Right cardiac atrium (tissue), 1 donor: ENCODE measurements around a stretch of chr1.

GRCh38 chr1:19033798-19034749 is 77.6 kb upstream of the IFFO2 start:
- PRO-cap = no peak

DNA sequence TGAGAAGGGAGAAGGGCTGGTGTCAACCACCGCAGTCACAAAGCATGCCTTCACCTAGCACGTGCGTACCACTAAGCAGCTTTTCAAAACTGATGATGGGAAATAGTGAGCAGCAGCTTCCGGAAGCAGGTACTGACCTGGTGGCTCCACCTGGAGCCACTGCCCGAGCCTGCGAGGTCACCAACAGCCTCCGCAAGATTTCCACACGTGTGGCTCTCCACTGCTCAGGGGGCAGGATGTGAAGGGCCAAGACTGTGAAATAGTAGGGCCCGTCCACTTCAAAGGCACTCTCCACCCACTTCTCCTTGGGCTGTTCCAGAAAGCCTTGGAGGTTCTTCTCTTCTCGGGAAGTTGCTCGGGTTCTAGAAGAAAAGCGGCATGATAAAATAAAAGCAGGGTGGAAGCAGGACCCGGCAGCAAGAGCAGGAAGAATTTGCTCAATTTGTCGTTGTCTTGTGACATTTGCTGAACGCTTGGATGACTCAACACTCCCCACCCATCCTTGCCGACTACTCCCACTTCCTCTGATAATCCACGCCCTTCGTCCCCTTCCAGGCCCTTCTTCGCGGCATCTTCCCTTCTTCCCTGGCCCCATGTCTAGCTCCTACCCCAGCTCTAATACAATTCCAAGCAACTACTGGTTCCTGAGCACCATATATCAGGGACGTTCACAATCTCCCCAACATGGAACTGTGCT is 124.9 kb upstream of the IFFO2 start:
- PRO-cap = no peak

DNA sequence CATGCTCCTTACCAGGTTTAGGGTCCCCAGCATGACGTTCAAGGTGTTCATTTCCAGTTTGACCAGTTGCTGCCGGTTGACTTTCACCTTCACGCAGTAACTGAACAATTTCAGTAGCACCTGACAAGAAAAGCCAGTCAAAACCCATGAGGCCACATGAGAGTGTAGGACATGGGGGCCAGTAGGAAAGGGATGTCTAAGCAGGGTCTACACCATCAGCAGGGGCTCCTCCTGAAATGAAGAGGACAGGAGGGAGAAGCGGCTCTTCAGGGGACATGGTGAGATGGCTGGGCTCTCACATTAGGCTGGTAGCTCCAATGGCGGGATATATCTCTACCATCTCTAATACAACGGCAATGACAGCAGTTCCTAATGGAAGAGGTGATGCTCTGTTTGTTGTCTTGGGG is 114.5 kb downstream of the UBR4 start:
- PRO-cap = no peak

DNA sequence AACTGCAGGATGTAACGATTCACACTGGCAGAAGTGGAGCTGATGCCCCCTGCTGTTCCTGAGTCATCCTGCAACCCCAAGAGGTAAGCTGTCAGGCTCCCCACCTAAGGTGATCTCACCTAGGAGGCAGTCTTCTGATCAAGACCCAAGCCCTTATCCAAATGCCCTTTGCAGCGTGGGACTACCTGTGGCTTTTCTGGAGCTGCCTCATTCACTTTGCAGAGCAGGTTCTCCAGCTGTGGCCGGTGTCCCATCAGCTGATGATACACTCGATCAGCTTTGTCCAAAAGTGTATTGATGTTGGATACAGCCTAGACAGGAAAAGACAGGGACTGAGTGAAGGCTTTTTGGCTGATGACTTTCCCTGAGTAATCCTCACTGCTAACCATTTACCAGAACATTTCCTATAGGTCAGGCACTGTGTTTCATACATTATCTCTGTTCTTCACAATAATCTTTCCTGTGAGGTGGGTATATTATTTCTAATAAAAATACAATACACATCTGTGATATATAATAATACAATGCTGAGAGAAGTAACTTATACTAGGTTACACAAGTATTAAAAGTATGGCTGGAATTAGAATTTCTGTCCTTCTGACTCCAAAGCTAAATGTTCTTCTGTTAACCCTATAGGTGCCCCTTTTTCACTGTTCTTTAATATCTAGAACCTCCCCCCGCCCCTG is 96.2 kb downstream of the UBR4 start:
- PRO-cap = no peak

- PRO-cap = no peak
Measured at GRCh38 chr1:19121130-19121902, 88.8 kb downstream of the UBR4 start.

- PRO-cap = no peak
Measured at GRCh38 chr1:19122485-19123208, 87.4 kb downstream of the UBR4 start.

- PRO-cap = no peak
Measured at GRCh38 chr1:19147762-19148933, 61.9 kb downstream of the UBR4 start.

DNA sequence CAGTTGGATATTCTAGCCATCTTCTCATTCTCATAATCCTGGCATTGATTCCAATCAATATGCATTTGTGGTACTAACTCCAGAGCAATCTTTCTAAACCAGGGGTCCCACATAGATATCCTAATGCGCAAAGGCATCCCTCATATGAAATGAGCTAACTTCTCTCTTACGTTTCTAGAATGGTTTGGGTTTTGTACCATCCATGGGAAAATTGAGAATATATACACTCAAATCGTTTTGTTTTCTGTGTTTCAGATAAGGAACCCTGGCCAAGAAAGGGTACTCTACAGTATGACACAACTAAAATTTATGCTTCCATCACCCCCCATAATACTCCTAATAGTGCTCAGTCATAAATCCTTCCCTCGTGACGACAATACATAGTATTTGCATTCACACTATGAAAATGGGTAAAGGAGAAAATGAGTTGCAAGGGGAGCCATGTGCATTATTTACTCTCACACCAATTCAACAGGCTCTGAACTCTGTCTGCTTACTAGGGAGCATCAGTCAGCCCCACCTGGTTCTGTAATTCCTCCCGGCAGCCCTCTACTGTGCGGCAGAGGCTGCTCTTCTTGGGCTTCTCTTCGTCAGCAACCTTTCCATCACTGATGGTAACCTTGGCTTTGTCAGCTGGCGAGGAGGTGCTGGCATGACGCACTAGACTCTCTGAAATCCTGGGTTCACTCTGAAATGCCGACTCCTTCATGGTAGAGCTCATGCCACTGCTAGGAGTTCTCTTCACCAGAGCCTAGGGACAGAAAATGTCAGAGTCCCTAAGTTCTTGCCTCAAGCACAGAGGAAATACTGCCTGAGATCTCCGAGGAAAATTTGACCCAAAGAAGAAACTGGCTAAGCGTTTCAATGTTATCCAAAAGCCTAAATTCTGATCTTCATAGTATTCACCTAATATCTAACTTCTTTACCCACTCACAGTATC is 49.4 kb downstream of the UBR4 start:
- PRO-cap = no peak

GRCh38 chr1:19255049-19255597 is 3.5 kb downstream of the MRTO4 start:
- PRO-cap = no peak

GRCh38 chr1:19296835-19297335 is 8.3 kb upstream of the AKR7A3 start:
- PRO-cap = no peak

- PRO-cap = no peak
Measured at GRCh38 chr1:19310934-19311543, 905 bp downstream of the AKR7A2 start.

GRCh38 chr1:19336207-19337240 is 24.4 kb downstream of the SLC66A1 start:
- PRO-cap = no peak

- PRO-cap = no peak
Measured at GRCh38 chr1:19414311-19415165, 70.8 kb downstream of the CAPZB start.

GRCh38 chr1:19438440-19439181 is 46.7 kb downstream of the CAPZB start:
- PRO-cap = no peak

DNA sequence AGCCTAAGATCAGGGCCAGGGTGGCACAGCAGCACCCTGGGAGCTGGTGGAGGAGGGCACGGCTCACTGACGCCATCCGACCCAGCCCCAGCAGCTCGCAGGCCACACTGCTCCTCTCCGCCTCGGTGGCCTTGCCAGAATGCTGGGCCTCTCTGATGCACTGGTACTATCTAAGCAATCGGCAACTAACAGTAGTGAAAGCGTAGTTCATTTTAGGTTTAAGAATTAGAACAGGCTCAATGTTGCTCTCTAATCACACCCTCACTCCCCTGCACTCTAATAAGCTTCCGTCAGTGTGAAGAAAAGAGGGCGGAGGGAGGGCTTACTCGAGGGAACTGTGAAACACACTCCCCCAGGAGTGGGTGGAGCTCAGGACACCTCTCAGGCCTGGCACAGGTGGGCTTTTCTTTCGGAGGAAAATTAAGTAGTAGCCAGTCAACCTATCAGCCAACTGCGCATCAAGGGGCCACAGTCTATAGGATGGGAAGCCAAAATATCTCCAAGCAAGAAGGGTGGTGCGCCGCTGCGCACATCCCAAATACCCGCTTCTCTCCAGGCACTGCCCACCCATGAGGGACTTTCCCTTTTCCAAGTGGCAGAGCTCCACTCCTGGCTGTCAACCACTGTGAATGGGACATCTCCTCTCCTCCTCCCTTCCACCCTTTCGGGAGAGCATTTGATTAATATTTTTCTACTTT is 37.5 kb downstream of the CAPZB start:
- PRO-cap = no peak

DNA sequence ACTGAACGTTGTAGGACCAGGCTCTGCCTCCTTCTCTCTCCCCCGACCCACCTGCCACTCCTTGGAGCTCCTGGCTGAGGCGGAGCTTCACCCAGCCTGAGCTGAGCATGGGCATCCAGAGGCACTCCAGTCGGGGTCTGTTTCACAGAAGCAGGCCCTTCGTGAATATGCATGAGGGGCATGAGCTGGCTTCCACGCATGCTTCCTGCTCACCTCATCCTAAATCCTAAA is 24.1 kb downstream of the CAPZB start:
- PRO-cap = no peak

DNA sequence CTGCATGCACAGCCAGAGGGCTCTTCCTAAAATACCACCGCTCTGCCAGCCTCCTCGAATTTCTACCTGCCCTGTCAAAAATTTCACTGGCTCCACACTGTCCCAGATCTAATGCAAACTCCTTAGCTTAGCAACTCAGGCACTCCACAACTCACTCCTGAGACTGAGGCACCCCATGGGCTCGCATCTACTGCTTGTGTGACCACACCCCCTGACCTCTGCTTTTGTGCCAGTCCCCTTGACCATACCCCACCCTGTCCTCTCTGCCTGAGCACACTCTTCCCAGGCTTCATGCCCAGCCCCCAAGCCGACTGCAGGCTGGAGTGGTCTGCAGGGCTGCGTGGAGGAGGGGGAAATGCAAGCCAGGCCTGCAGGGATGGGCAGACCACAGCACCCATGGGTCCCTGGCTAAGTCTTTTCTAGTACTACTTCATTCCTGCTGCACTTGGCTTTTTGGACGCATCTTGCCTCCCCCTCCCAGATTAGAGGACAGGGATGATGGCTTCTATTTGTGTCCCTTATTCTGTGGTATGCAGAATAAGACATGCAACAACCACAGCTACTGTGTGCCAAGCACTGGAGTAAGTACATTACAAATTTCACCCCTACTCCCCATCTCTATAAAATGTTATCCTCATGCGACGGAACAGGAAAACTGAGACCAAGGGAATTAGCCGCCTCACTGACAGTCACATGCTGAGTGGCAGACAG is 5.5 kb downstream of the CAPZB start:
- PRO-cap = no peak

DNA sequence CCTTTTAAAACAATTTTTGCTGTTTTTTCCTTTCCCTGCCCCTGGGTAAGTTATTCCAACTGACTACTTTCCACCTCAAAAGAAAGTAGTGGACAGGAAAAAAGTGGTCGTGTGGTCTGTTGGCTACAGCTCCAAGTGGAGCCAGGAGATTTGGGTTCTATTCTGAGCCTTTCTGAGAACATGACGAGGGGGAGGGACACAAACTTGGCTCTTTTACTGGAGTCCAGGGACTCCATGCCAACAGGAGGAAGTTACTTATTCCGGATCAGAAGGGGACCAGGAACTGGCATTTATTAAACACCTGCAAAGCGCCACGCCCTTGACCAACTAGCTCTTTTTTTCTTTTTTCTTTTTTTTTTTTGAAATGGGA is 32.4 kb upstream of the MICOS10 start:
- PRO-cap = no peak

GRCh38 chr1:19682325-19682851 is 17.7 kb downstream of the HTR6 start:
- PRO-cap = no peak

DNA sequence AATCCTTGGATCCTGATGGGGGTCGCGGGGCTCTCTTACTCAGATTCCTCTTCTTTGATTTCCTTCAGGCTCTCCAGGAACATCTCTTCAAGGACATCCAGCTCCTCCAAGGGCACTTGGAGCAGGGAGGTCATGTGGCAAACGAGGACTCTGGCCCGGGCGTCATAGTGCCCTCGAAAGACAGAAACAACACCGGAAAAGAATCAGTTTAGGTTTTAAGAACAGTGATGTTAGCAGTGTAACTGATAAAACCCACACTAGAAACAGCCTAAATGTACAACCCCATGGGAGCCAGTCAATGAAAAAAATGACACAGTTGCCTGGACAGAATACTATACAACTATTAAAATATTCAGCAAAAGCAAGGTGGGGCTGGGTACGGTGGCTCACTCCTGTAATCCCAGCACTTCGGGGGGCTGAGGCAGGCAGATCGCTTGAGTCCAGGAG is 44.1 kb downstream of the TMCO4 start:
- PRO-cap = no peak